Right ventricle myocardium (tissue), 1 donor: ENCODE measurements around a stretch of chr10.

- PRO-cap, 2 experiments: no peak in any of the 2 experiments
These were observed 169.8 kb downstream of the ITGB1 start for GRCh38 chr10:32788362-32788581.

- PRO-cap, 2 experiments: no peak in any of the 2 experiments
These were observed 14.0 kb downstream of the ITGB1 start for GRCh38 chr10:32944002-32944424.

GRCh38 chr10:32956057-32956740 is 1.8 kb downstream of the ITGB1 start:
- PRO-cap, 2 experiments: no peak in any of the 2 experiments

DNA sequence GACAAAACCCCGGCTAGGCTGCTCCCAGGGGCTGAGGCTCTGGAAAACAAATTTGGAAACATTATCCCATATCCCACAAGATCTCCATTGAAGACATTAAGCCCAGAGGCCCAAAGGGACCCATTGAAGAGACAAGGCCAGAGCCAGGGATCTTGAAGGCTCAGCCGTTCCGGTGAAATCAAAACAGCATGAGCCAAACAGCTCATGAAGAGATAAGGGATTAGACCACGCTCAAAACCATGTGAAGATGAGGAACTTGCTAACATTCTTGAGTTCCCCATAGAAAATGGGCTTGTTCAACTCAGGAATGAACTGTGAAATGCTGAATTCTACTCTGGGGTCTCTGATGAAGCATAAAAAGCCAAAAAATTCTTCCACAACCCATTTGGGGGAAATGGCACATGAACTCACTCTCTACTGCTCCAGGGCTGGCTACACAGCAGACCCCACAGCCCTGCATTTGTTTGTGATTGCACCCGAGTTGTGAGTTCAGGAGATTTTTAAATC is 184.4 kb upstream of the ITGB1 start:
- PRO-cap, 2 experiments: no peak in any of the 2 experiments

- PRO-cap, 2 experiments: no peak in any of the 2 experiments
These were observed 178.2 kb downstream of the NRP1 start for GRCh38 chr10:33156212-33156622.

GRCh38 chr10:33365698-33366202 is 31.3 kb upstream of the NRP1 start:
- PRO-cap, 2 experiments: no peak in any of the 2 experiments

DNA sequence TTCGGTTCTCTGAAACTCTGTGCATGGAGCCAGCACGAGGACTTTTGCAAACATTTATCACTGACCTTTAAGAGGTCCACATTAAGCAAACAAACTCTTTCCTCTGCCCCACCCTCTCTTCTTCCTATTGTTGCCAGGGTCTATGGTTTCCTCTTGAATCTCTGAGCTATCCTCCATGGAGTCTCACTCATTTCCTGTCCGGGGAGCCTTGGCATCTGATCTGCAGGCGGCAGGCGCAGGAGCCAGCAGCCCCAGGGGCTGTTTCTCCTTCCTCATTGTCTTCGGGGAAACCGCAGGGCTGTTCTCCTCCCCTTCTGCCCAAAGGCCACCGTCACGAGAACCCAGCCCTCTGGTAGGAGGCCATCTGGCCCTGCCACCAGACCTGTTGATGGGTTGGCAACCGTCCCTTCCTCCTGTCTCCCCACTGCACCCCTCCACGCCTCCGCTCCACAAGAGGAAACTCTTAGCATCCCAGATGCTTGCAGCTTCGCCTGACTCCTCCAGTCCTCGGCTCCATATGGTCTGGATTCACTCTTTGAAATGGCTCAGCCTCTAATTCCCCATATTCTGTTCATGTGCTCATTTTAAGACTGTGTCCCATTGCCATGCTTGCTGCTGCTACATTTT is 327.3 kb upstream of the NRP1 start:
- PRO-cap, 2 experiments: no peak in any of the 2 experiments

DNA sequence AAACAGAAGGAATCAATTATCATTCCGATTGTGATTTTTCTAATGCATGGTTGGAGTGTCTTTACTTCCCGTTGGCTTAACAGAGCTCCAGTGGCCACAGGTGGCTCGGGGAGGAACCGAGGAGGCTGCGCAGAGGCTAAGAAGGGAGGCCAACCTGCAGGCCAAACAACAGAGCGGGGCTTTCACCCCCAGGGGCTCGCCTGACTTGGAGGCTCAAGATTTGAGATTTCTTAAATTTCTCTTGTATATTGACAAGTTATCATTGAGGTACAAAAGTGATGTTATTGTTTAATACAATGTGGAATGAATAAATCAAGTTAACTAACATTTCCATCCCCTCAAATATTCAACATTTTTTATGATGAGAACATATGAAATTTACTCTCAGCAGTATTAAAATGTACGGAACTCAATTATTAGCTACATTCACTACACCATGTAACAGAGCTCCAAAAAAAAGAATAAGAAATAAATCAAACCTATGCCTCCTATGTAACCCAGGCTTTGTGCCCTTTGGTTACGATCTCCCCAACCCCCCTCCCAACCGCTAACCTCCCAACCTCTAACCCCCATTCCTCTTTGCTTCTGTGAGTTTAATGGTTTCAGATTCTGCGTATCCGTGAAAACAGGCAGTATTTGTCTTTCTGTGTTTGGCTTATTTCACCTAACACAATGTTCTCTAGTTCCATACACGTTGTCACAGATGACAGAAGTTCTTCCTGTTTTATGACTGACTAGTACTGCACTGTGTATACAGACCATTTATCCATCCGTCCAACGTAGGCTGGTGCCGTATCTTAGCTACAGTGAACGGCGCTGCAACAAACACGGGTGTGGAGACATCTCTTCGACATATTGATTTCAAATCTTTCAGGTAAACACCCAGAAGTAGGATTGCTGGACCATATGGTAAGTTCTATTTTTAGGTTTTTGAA is 182.0 kb downstream of the PARD3 start:
- PRO-cap, 2 experiments: no peak in any of the 2 experiments

- PRO-cap, 2 experiments: no peak in any of the 2 experiments
These were observed 136.0 kb downstream of the PARD3 start for GRCh38 chr10:34678949-34679734.

DNA sequence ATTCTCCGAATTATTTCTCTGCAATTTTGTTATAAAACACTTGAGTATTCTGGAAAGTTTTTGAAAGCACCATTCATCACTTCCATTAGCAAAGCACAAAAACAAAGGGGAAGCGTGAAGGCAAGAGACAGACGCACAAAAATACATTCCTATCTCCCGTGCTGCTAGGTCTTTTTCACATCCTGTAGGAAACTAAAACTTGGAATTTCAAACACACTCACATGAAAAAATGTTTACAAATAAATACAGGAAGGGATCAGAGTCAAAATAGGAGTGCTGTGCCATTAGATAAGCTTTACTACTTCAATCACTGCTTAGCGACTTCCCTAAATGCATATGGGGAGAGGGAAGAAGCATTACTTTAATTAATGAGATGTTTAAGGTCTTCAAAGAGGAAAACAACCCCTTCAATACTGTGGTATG is 14.1 kb downstream of the PARD3 start:
- PRO-cap, 2 experiments: no peak in any of the 2 experiments

GRCh38 chr10:34842032-34842373 is 26.9 kb upstream of the PARD3 start:
- PRO-cap, 2 experiments: no peak in any of the 2 experiments

DNA sequence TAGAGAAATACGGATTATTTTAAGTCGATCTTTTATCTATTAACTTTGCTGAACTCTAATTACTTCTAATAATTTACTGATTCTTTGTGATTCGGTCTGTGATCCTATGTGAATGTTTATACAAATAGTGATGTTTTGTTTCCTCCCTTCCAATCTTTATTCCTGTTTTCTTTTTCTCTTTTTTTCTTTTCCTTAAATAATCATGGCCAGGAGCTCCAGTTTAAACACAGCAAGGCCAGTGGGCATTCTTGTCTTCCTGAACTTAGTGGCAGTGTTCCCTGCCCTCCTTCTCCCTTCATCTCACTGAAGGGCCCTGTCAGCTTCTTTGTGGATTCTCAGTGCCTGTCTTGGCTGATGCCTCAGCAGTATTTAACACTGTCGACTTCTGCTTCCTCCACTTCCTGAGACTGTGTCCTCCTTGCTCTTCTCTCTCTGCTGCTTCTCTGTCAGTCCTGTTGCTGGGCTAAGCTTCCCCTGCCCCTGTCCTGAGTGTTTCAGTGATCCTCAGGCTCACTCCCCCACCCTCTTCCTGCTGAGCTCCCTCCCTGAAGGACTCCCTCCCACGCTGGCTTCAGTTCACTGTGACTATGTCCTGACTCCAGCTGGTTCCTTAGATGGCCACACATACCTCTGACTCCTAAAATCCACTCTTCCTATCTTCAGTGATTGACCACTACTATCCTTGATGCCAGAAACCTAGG is 64.8 kb downstream of the CREM start:
- PRO-cap, 2 experiments: peak in 1 of 2 experiments; most common plus-strand start position 588 of the sequence (in 1); most common minus-strand start position 270 of the sequence (in 1)

DNA sequence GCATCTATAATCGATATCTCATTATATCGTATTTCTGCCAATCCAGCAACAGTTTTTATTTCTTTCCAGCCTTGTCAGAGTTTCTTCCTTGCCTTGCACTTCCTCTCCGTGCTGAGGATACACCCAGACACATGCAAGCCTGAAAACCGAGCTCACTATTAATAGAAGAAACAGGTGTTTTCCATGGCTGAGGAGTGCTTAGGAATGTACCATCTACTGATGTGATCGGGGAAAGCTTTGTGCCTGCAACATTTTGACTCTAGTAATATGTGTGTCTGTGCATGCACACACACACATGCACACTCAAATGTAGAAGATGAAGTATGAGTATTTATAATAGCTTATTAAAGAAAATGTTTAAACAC is 82.6 kb downstream of the CREM start:
- PRO-cap, 2 experiments: no peak in any of the 2 experiments

GRCh38 chr10:35300266-35300749 is 36.0 kb upstream of the CCNY start:
- PRO-cap, 2 experiments: no peak in any of the 2 experiments

GRCh38 chr10:35341365-35341669 is 5.0 kb downstream of the CCNY start:
- PRO-cap, 2 experiments: no peak in any of the 2 experiments

DNA sequence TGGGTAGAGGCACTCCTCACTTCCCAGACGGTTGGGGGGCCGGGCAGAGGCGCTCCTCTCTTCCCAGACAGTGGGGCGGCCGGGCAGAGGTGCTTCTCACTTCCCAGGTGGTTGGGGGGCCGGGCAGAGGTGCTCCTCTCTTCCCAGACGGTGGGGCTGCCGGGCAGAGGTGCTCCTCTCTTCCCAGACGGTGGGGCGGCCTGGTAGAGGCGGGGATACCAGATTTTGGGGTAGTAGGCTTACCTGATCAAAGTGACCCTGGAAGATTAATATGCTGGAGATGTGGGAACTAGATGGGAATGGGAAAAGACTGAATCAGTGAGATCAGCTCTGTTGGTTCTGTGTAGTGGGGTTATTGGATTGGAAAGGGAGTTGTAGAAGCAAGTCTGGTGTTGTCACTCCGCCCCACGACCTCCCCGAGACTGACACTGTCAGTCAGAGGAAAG is 27.0 kb downstream of the CCNY start:
- PRO-cap, 2 experiments: no peak in any of the 2 experiments

DNA sequence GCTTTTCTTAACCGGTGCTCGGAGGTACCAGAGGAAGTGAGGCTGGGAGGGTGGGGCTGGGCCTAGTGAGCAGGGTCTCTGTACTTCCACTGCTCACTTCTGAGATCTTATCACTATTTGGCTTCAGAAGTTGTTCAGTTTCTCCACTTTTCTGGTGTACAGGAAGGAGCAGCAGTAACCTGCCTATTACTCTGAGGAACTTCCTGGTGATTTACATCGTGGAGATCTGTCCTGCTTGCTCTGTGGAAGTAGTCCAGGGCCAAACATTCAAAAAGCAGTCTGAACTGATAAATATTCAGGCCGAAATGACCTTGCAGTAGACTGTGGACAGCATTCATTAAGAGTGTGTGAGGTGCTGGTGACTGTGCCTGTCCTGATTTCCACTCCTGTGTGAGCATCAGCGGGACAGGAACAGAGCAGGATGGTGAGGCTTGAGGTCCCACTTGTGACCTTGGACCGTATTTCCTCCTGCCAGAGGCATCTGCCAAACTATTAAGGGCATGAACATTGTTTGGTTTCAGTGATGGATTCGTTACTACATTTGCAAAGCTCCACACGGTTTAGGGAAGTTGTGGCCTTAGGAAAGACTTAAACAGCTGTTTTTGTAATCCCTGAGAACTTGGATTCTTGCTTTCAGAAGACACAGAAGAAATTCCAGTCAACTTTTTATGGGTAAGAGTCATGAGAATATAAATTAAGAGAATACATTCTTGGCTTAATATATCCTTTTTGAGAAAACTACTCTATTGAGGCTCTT is 32.7 kb downstream of the CCNY start:
- PRO-cap, 2 experiments: no peak in any of the 2 experiments

- PRO-cap, 2 experiments: no peak in any of the 2 experiments
These were observed 35.2 kb downstream of the CCNY start for GRCh38 chr10:35371393-35372083.

GRCh38 chr10:35372255-35372948 is 36.1 kb downstream of the CCNY start:
- PRO-cap, 2 experiments: peak in 2 of 2 experiments; most common plus-strand start chr10:35372676 (in 1); most common minus-strand start chr10:35372490 (in 2)

DNA sequence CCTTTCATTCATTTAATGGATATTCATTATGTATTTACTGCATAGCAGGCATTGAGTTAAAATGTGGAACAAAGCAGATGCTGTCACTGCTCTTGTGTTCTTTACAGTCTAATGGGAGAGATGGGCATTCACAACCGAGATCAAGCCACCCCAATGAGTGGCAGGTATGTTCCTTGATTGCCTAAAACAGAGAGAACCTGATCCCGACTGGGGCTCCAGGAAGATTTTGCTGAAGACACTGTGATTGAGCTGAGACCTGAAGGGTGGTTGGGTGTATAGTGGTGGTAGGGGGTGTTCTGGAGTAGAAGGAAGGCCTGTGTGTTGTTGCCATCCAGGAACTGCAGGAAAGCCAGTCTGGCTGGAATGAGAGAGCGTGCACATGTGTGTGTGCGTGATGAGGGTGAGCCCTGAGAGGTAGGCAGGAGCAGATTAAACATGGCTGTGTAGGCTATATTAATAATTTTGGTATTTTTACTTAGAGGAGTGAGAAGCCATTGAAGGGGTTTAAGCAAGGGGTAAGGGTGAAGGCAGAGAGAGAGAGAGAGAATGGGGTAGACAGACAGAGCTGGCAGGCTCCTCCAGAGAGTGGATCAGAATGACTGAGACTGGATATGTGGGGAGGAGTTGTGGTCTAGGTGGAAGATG is 91.9 kb downstream of the CCNY start:
- PRO-cap, 2 experiments: no peak in any of the 2 experiments